NT2/D1 (cell line): Measurements from ENCODE around the genes TMEM214, ZNF512 and RBKS.

- RRBS, 2 experiments = 13 to 15% methylated on average over 6 of the region's 16 CpGs
These were observed 316 bp upstream of the KCNK3 start for GRCh38 chr2:26692213-26692598.

GRCh38 chr2:26723900-26724988 lies 31.7 kb downstream of the KCNK3 start:
- RRBS, 2 experiments = no CpG with 5 or more reads among the region's 20 CpGs

DNA sequence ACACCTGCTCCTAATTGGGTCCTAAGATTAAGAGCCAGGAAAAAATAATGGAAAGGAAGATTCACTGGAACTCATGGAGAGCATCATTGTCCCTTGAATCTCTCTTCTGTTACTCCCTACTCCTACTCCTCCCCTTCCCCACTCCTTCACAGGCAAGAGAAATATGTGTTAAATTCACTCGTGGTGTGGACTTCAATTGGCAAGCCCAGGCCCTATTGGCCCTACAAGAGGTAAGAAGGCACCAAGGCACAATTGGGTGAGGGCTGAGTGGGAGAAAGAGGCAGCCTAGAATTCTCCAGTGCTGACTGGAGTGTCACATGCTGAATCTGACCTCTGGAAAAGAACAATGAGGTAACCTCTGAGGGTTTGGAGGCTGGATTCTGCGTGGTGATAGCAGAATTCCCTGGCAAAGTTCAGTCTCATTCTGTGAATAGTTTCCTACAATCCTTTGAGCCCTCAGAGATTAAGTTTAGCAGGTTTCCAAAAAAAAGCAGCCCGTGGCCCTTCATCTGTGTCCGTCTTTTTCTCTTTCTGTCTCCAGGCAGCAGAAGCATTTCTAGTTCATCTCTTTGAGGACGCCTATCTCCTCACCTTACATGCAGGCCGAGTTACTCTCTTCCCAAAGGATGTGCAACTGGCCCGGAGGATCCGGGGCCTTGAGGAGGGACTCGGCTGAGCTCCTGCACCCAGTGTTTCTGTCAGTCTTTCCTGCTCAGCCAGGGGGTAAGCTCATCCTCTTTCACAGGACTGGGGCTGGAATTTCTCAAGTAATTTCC lies 6.9 kb downstream of the CENPA start:
- RRBS, 2 experiments = no CpG with 5 or more reads among the region's 9 CpGs

- RRBS, 2 experiments = 2% methylated on average over 27 to 42 of the region's 83 CpGs
These were observed at the start of gene TMEM214 for GRCh38 chr2:27032514-27033479. Gene TMEM214, plus strand, starts transcription at chr2:27032965.

DNA sequence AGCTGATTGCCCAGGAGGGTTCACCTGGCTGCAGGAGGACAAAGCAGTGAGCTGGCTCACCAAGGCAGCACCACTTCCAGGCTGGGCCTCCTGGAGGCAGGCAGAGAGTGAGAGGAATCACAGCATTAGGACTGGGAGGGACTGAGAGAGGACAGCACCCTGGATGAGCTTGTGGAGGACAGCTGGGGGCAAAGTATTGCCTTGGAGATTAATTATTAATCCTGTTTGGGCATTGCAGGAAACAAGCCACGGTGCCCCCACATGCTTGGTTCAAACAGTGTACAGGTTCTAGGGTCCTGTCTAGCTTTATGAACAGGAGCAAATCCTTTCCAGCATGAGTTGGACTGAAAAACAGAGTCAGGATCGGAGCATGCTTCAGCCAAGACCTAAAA lies 7.3 kb downstream of the KHK start:
- RRBS, 2 experiments = no CpG with 5 or more reads among the region's 2 CpGs

GRCh38 chr2:27149812-27150599 lies 1.2 kb downstream of the TCF23 start:
- RRBS, 2 experiments = no CpG with 5 or more reads among the region's 28 CpGs

DNA sequence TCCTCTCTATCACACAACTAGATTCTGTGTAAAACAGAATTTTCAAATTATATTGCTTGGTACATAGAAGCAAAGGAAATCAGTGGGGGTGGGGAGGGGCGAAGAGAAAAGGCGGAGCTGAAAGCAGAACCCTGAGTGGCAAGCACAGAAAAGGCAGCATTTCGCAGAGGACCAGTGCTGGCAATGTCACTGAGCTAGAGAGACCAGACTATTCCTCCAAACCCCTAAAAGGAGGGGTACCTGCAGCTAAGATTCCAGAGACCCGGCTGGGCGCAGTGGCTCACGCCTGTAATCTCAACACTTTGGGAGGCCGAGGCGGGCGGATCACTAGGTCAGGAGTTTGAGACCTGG lies 5.3 kb downstream of the UCN start:
- RRBS, 2 experiments = no CpG with 5 or more reads among the region's 9 CpGs

DNA sequence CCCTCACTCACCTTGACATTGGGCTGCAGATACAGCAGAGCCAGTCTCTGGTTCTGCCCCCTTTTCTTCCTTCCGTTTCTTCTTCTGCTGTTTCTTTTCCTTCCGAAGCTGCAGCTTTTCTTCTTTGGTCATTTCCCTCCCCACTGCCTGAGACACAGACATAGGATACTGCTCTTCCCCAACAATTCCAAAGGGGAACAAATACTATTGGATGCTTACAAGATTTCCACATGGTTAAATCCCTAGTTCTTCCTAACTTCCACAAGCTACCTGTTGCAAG lies 795 bp downstream of the EIF2B4 start:
- RRBS, 2 experiments = no CpG with 5 or more reads among the region's 2 CpGs

GRCh38 chr2:27500903-27501510 lies 4.4 kb downstream of the GCKR start:
- RRBS, 2 experiments = no CpG with 5 or more reads among the region's 2 CpGs

- RRBS, 2 experiments = under 1 to 3% methylated on average over 16 to 22 of the region's 45 CpGs
These were observed at the start of gene ZNF512 for GRCh38 chr2:27582429-27583286. Gene ZNF512, plus strand, starts transcription at chr2:27583042.

GRCh38 chr2:27622604-27623168 lies 6.1 kb downstream of the CCDC121 start:
- RRBS, 2 experiments = no CpG with 5 or more reads among the region's 4 CpGs

GRCh38 chr2:27890083-27890918 lies at the start of gene RBKS:
Gene RBKS, minus strand, starts transcription at chr2:27890387.
- RRBS, 2 experiments = under 1 to 2% methylated on average over 29 of the region's 80 CpGs

DNA sequence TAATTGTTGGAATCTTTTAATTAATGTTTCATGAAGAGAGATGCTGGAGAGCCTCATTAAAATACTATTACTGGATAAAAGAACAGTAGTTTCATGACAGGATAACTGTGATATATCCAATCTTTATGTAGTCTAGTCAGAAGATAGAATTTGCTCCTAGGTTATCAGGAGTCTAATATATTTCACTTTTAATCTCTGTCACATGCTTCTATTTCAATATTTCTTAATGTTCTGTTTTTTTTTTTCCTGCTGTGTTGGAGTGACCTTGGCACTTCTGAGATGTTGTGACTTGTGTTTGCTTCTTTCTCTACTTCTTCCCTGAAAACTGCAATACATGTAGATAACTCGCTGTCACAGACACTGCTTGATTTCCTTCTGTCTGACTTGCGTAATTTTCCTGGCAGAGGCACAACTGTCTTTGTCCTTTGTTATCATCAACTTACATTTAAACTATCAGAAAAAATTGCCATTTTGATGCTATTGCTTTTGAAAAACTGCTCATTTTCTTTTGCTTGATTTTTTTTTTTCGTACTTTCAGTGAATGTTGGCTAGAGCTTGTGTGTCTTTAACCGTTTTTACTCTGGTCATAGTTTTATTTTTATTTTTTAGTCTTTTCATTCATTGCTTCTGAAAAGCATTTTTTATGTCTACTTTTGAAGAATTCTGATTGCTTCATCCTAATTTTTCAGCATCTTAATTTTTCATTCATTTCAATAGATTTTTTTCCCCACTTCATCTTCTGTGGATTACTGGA lies 69.0 kb downstream of the BABAM2 start:
- RRBS, 2 experiments = no CpG with 5 or more reads among the region's 4 CpGs

DNA sequence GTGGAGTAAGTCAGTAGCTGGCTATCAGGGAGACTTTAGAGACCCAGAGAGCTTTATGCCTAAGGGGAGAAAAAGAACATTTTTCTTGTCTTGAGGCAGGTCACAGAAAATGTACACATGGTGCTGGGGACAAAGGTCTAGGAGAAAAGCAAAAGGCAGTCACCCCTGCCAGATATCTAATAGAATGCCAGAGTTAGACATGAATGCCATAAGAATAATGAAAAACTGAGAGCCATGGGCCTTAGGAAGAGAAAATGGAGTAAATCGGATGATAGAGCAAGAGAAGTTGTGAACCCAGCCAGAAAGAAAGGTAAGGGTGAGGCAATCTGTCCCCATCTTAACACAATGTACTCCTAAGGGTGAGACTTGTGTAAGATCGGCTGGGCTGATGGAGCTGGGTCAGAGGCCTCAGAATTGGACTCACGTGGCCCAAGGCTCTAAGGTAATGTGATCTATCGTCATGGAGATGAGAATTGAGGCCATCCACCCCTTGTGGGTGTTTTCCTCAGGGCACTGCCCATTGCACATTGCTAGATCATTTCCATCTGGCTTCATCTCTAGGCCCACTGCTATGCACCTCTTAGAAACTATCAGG lies 229.2 kb upstream of the FOSL2 start:
- RRBS, 2 experiments = no CpG with 5 or more reads among the region's 4 CpGs

GRCh38 chr2:28209118-28209902 lies 183.3 kb upstream of the FOSL2 start:
- RRBS, 2 experiments = no CpG with 5 or more reads among the region's 4 CpGs

DNA sequence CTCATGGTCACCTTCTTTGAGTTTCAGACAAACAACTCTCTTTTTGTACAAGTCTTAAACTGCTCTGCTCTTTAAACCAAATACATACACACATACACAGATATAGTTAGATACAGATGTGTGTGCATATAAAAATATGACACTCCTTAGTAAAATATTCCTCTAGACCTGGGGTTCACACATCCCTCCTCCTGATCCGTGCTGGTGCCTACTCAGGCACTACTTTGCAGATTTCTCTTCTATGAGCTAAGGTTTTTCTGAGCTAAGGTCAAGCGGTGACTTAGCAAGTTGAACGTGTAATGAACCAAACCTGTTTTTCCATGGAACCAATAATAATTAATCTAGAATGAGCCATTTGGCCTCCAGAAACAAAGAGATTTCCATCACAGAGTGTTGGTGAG lies 112.2 kb upstream of the FOSL2 start:
- RRBS, 2 experiments = no CpG with 5 or more reads among the region's 3 CpGs

- RRBS, 2 experiments = no CpG with 5 or more reads among the region's 7 CpGs
These were observed 103.3 kb upstream of the FOSL2 start for GRCh38 chr2:28289276-28289908.

DNA sequence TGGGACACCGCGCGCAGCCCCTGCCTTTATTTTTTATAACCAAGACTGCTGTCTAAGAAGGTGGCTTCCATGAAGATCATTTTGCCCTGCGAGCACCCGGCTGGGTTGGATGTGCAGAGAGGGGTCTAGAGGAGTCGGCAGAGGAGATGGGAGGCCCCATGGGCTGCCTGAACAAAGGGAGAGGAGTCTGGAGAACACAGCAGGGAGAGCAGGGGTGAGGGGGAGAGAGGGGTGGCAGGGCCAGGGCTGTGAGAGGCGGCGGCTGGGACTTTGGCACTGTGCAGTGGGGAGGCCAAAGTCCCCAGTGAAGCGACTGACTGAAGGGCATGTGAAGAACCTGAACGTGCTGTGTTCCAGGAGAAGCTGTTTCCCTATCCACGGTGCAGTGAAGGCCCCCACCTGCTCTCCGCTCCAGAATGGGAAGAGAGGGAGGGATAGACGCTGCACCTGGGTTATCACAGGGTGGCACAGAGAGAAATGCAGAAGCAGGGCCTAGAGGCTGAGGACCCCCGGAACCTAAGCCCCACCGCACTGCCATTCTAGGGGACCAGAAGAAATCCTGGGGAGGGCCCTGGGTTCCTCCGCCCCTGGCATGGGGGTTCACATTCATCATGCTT lies 24.9 kb upstream of the FOSL2 start:
- RRBS, 2 experiments = no CpG with 5 or more reads among the region's 16 CpGs

- RRBS, 2 experiments = no CpG with 5 or more reads among the region's 25 CpGs
These were observed 15.5 kb upstream of the FOSL2 start for GRCh38 chr2:28376945-28377683.

DNA sequence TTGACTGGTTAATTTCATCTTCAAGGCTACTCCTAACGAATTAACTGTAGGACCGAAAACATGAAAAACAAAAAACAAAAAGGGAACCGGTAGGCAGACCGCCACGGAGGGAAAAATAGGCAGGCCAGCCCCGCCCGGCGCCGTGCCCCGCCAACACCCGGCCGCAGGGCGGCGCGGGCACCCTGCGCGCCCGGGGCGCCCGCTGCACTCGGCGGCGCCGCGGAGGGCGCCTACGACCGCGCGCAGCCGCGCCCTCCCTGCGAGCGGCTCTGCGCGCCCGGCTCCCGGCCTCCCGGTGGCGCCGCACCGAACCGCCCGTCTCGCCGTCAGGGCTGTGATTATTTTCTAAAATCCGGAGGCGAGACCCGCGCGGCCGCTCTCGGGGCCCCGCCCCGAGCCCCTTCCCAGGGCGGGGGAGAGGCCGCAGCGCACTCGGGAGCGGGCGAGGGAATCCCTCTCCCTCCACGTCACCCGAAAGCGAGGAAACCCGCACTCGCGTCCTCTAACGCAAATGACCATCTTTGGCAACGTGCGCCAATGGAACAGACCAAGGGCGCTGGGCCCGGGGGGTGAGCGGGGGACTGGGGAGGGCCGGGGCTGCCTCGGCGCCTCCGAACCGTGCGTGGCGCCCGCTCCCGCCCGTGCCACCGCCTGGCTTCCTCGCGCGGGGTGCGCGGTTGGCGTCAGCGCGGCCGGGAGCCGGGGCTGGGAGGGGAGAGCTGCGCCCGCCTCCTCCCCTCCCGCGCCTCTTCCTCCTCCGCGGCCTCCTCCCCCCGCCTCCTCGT lies 490 bp upstream of the FOSL2 start:
- RRBS, 2 experiments = under 1 to 1% methylated on average over 30 to 46 of the region's 102 CpGs